Stomach (tissue), 7 donors: ENCODE measurements around the gene TDRD3.

GRCh38 chr13:51406834-51407511, 45.9 kb downstream of the INTS6 start:
- PRO-cap = no peak
- RAMPAGE, long total RNA, 5 experiments = start-site peak on the minus strand in 2 of 5 experiments, at chr13:51406834-51407263 at its widest, 6 to 11 reads per replicate

GRCh38 chr13:51419534-51420188, 33.2 kb downstream of the INTS6 start:
- PRO-cap = no peak
- RAMPAGE, long total RNA, 5 experiments = start-site peak on the minus strand in 2 of 5 experiments, at chr13:51419451-51419950 at its widest, 5 to 18 reads per replicate
- RRBS = no CpG with 5 or more reads among the region's 3 CpGs

DNA sequence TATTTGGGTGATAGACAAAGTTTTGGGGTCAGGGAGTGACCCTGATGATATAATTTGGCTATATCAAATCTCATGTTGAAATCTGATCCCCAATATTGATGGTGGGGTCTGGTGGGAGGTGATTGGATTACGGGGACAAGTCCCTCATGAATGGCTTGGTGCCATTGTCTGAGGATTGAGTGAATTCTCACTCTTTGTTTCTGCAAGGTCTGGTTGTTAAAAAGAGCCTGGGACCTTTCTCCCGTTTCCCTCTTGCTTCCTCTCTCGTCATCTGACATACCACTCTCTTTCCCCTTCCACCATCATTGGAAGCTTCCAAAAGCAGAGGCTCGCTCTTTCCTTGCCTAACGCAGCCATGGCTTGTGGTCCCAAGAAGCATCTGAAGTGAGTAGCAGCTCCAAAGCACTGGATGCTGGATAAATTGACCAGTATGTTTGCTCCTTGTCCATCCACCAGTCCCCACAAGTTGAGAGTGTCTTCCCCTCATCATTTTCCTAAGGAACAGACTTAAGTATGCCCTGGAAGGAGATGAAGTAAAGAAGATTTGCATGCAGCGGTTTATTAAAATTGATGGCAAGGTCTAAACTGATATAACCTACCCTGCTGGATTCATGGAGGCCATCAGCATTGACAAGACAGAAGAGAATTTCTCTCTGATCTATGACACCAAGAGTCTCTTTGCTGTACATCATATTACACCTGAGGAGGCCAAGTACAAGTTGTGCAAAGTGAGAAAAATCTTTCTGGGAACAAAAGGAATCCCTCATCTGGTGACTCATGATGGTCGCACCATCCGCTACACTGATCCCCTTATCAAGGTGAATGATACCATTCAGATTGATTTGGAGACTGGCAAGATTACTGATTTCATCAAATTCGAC, 7.6 kb upstream of the INTS6 start:
- PRO-cap = no peak
- RAMPAGE, long total RNA, 5 experiments = no peak in any of the 5 experiments
- RRBS = no CpG with 5 or more reads among the region's 9 CpGs

- PRO-cap = no peak
- RAMPAGE, long total RNA, 5 experiments = no peak in any of the 5 experiments
- RRBS = no CpG with 5 or more reads among the region's 4 CpGs
Observed at GRCh38 chr13:51524220-51524753, 60.0 kb upstream of the WDFY2 start.

GRCh38 chr13:51618738-51619066, 34.4 kb downstream of the WDFY2 start:
- PRO-cap = no peak
- RAMPAGE, long total RNA, 5 experiments = no peak in any of the 5 experiments

GRCh38 chr13:51821504-51822167, 17.7 kb upstream of the DHRS12 start:
- PRO-cap = unidirectional peak, minus-strand start at chr13:51821796
- RAMPAGE, long total RNA, 5 experiments = no peak in any of the 5 experiments
- RRBS = no CpG with 5 or more reads among the region's 4 CpGs

GRCh38 chr13:51943848-51944355, 67.3 kb downstream of the ATP7B start:
- PRO-cap = no peak
- RAMPAGE, long total RNA, 5 experiments = start-site peak on the minus strand in 1 of 5 experiments, at chr13:51944119-51944280 at its widest, 14 reads per replicate
- RRBS = no CpG with 5 or more reads among the region's 10 CpGs

DNA sequence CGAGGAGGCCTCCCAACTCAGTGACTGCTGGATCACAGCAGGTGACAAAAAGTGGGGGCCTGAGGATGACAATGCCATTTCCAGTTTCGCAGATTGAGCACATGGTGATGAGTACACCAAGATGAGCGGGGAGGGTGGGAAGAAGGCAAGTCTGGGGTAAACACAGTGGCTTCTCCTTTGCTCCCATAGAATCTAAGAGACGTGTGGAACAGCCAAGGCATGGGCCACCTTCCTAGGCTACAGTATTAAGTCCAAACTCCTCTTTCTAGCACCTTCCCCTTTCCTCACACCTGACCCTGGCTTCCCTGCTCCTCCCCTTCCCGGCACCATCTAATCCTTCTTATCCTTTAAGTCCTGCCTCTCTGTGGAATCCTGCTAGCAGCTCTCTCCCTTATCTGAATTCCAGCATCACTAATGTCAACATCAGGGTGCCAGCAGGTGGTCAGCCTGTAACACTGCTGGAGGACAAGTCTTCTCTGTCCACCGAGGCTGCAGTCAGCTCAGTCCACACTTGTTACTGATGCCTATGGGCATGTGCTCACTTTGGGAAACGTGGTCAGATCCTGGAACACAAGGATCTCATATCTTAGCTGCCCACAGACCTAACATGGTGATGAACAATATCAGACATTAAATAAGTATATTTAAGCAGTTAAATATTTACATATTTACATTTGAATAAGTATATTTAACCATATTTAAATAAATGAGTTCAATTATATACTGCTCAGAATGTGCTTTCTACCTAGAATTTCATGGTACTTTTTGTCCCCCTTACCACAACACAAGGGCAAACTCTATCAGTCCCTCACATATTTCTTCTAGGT, 13.3 kb downstream of the ATP7B start:
- PRO-cap = no peak
- RAMPAGE, long total RNA, 5 experiments = no peak in any of the 5 experiments
- RRBS = no CpG with 5 or more reads among the region's 7 CpGs

DNA sequence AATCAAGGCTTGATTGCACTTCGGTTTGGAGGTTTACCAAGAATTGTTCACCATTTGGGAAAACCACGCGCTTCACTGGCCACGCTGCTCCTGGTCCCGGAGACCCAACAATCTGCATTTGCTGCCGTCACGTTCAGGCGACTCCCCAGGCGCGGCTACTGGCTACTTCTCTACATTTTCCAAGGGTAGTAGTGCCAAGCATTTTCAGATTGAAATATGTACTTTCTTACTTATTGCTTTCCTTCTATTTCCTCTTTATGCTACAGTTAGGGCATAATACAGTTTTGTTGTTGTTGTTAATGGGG, 694 bp downstream of the NEK5 start:
- PRO-cap = no peak
- RAMPAGE, long total RNA, 5 experiments = no peak in any of the 5 experiments
- RRBS = no CpG with 5 or more reads among the region's 10 CpGs

DNA sequence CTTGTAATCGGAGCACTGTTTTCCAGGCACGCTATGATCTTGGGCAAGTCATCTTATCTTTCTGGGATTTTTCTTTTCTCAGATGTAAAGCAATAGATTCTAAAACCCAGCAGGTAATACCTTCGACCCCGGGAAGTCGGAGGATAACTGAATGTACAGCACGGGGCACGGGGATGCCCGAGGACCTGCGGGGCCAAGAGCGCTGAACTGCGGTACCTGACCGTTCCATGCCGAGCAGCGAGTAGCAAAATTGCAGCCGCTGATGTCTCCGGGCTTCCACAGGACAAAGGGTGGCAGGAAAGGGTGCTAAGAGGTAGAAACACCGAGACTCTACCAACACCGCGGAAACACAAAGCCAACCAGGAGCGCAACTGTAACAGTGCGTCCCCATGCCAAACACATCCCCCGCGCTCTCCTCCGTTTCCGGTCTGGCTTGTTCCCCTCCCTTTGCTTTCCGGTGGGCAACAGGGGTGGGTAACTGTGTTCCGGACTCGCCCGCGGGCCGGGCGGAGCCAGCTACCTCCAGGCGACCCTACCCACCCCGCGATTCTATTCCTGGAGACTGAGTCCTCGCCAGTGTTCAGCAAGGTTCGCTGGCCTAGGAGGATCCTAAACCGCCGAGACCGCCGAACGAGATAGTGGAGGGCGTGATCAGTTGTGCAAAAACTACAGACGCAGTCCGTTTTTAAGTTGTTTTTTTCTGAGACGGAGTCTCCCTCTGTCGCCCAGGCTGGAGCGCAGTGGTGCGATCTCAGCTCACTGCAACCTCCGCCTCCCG, 34.8 kb upstream of the NEK3 start:
- PRO-cap = bidirectional peak, plus-strand start at position 483 of the sequence, minus-strand start at position 415 of the sequence
- RAMPAGE, long total RNA, 5 experiments = start-site peak on the minus strand in 3 of 5 experiments, centred at positions 373 to 407 of the sequence, 22 to 26 reads per replicate
- RRBS = no CpG with 5 or more reads among the region's 51 CpGs

- PRO-cap = no peak
- RAMPAGE, long total RNA, 5 experiments = no peak in any of the 5 experiments
- RRBS = no CpG with 5 or more reads among the region's 10 CpGs
Observed at GRCh38 chr13:52569923-52570635, 72.2 kb upstream of the HNRNPA1L2 start.

DNA sequence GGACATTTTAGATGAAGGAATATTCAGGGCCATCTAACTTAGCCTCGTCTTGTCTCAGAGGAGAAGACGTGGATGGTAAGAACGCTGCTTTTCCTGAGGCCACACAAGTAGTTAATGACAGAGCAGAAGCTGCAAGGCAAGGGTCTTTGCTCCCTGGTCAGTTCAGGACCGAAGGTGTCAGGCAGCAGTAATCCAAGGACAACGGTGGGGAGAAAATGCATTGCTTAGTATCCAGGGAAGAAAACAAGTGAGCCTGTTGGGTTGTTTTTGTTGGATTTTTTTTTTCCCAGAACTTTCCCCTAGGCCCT, 16.3 kb downstream of the OLFM4 start:
- PRO-cap = no peak
- RAMPAGE, long total RNA, 5 experiments = no peak in any of the 5 experiments
- RRBS = no CpG with 5 or more reads among the region's 5 CpGs

DNA sequence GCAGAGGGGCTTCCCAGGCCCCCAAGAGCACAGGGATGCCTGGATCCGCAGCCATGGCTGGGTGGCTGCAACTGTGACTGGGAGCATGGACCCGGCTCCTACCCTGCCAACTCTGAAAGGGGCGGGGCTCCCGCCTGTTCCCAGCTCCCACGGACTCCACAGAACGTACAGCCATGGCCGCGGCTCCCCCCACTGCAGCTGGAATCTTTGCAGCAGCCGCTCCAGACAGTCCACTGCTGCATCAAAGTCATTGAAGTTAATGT, 1747.2 kb downstream of the OLFM4 start:
- PRO-cap = no peak
- RAMPAGE, long total RNA, 5 experiments = no peak in any of the 5 experiments
- RRBS = no CpG with 5 or more reads among the region's 9 CpGs

- PRO-cap = no peak
- RAMPAGE, long total RNA, 5 experiments = no peak in any of the 5 experiments
- RRBS = no CpG with 5 or more reads among the region's 6 CpGs
Observed at GRCh38 chr13:59336959-59337668, 826.6 kb downstream of the DIAPH3 start.

DNA sequence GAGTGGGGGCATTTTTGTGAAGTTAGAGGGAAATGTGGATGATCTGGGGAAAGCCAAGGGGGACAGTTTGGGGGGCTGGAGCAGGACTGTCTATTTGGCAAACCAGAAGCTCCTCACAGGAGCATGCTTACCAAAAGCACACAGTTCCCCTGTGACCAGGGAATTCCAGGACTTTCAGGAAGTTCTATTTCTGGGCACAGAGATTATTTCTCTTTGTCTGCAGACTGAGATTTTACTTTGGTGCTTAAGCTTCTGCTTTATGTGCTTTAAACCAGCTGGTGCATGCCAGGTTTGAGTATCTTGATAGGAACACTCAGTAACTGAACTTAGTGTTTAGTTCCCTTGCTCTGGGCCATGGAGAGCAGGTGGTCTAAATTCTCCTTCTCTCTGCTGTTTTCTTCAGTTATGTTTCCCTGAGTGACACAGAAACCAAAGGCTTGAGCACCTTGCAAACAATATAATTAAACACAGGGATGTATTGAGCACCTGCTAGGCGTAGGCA, 525.2 kb downstream of the DIAPH3 start:
- PRO-cap = no peak
- RAMPAGE, long total RNA, 5 experiments = no peak in any of the 5 experiments
- RRBS = no CpG with 5 or more reads among the region's 1 CpG

DNA sequence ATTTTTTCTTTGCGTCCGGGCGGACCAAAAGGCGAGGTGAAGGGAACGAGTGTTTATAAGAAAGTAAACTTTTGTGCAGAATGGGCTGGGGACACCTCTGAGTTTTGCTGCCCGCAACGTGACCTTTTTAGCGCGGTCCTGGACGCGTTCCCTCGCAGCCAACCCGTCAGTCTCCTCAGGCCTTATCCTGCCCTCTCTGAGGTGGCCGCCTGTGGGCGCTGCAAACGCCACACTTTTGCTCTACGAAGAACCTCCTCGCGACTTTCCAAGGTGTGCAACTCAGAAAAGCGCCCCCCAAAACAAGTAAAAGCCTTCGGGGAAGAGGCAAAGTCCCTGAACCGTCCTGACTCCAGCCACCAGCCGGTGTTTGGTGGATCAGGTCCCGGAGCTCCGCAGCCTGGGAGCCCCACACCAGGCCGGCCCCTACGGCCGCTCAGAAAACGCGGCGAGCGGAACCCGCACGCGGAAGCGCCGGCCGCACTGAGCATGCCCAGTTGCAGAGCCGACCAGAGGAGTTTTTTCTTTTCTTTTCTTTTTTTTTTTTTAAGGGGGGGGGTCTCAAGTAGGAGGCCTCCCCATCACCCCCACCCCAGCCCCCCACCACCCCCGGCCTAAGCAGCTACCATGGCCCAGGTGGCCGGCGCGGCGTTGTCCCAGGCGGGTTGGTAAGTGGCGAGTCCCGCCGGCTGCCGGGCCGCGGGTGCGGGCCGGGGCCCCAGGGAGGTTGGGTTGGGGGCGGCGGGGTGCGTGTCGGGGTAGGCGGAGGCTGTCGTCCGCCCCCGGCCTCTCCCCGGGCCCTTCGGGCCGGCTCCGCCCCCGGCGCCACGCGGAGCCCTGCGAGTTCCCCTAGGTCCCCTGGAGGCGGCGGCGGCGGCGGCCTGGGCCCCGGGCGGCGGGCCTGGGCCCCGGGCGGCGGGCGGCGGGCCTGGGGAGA, at the start of gene TDRD3:
TDRD3 (plus strand) TSS at position 480 of the 934 bp plus-strand sequence.
- PRO-cap = bidirectional peak, plus-strand start at position 438 of the sequence, minus-strand start at position 174 of the sequence; bidirectional peak, plus-strand start at position 849 of the sequence, minus-strand start at position 799 of the sequence
- RAMPAGE, long total RNA, 5 experiments = start-site peak on the plus strand in 1 of 5 experiments, centred at position 240 of the sequence, 117 reads per replicate
- RRBS = 1% methylated on average over 40 of the region's 83 CpGs

GRCh38 chr13:60494188-60494729, 97.2 kb downstream of the TDRD3 start:
- PRO-cap = no peak
- RAMPAGE, long total RNA, 5 experiments = start-site peak on the plus strand in 2 of 5 experiments, at chr13:60494443-60494567 at its widest, 33 to 40 reads per replicate
- RRBS = no CpG with 5 or more reads among the region's 1 CpG

GRCh38 chr13:60583116-60584132, 186.4 kb downstream of the TDRD3 start:
- PRO-cap = no peak
- RAMPAGE, long total RNA, 5 experiments = no peak in any of the 5 experiments
- RRBS = no CpG with 5 or more reads among the region's 12 CpGs

GRCh38 chr13:66665908-66666474, 564.1 kb downstream of the PCDH9 start:
- PRO-cap = no peak
- RAMPAGE, long total RNA, 5 experiments = no peak in any of the 5 experiments
- RRBS = no CpG with 5 or more reads among the region's 5 CpGs

GRCh38 chr13:67134216-67134664, 95.9 kb downstream of the PCDH9 start:
- PRO-cap = no peak
- RAMPAGE, long total RNA, 5 experiments = no peak in any of the 5 experiments
- RRBS = no CpG with 5 or more reads among the region's 3 CpGs